ENCODE measurements around the gene ATP6V1F.

- PRO-cap, 2 experiments, result no peak in any of the 2 experiments
- RAMPAGE, long total RNA, 5 experiments, result no peak in any of the 5 experiments
Measured at GRCh38 chr7:128112750-128113269, 81.6 kb upstream of the LRRC4 start.

DNA sequence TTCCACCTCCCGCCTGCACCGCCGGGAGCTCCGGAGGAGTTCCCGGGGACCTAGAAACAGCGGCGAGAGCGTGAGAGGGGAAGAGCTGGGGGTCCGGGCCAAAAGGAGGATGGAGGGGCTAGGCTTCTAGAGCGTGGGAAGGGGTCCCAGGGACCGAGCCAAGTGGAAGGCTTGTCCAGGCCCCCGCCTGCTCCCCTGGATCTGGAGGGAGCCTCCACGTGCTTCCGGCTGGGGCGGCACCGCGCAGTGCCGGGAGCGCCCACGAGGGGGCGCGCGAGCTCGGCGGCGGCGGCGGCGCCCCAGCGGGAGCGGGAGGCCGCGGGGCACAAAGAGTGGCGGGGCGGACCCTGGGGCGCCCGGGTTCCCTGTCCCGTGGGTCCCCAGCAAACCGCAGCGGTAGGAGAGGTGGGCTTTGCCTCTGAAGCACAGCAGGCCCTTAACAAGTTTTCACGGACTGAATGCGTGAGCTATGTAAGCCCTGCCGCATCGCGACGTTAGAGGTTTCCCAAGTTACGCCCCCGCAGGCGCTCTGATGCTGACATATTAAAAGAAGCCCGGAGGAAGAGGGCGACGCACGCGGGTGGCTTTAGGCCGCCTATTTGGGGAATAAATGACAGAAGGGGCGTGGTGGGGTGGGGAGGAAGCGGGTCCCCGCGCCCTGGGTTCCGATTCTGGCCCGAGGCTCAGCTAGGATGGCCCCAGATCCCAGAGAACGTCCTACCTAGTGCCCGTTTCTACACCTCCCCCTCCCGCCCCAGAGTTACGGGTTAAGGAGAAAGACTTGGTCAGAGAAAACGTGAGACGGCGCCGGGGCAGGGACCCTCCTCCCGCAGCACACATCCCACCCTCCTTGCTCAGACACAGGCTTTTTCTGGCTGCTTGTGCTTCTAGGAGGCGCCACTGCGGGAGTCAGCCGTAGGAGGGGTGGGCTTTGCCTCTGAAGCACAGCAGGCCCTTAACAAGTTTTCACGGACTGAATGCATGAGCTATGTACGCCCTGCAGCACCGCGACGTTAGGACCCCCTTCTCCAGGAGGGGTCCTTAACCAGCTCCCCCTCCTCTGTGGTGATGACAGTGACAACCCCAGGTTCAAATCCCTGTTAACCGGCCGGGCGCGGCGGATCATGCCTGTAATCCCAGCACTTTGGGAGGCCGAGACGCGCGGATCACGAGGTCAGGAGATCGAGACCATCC is 104.7 kb upstream of the LRRC4 start:
- PRO-cap, 2 experiments, result no peak in any of the 2 experiments
- RAMPAGE, long total RNA, 5 experiments, result no peak in any of the 5 experiments

DNA sequence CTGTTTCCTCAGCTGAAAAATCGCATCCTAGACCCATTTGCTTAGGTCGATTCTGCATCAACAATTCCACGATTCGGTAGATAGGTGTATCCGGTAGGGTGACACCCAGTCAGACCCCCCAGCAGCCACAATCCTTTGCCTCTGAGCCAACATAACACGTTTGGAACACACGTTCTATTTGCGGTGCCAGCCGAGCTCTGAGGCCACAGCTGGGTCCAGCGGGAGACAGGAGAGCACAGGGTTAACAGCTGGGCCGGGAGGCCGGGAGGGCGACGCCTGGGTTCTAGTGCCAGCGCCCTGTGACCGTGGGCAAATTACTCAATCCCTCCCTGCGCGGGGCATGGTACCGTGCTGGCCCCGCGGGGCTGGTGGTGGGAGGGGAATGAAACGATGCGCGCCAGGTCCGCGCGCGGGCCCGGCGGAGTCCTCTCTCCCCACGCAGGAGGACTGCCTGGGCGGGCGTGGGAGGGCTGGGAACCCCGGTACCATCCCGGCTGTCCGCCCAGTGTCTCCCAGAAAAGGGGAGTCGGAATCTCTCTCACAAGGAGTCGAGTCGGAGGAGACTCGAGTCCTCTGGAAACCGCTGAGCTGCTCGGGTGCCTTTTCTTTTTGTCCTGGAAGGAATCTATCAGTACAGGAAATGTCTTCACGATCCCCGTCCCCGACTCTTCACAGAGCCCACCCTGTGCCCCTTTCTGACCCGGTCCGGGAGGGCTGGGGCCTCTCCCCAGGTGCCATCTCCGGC is 30.4 kb downstream of the LEP start:
- PRO-cap, 2 experiments, result no peak in any of the 2 experiments
- RAMPAGE, long total RNA, 5 experiments, result no peak in any of the 5 experiments

DNA sequence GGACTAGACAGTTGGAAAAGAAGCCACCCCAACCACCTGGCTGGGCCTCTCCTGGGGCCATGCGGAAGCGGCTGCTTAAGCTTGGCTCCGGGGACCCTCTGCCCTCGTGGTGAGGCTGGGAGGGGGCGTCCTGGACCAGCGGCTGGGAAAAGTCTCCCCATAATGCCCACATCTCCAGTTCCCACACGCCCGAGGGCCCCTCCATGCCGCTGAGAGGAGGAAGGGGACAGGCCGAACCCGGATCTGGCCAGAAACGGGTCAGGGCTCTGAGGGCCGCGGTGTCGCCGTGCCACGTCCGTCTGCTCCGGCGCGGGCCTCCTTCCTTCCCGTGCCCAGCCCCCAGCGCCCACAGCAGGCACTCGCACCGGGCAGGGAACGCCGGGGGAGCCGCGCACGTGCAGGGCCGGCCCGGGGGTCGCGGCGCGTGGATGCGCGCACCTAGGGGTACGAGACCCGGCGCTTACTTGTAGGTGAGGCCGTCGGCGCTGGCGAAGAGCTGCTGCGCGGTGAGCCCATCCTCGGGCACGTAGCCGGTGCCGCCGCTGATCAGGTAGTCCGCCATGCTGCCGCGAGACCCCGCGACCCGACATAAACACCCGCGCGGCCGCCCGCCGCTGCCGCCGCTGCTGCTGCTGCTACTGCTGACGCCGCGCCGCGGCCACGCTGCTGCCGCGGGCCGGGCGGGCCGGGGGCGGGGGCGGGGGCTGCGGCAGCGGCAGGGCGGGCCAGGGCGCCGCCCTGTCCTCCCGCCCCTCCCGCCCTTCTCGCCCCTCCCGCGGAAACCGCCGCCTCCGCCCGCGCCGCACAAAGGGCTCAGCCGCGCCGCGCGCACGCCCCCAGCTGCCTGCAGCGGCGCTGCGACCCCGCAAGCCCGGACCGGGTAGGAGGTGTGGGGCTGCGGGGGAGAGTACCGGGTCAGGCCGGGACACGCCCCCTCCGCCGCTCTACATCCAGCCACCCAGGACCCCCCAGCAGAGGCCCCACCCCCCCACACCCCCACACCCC is 4.2 kb downstream of the IMPDH1 start:
- PRO-cap, 2 experiments, result peak in 2 of 2 experiments; most common plus-strand start position 798 of the sequence (in 1); most common minus-strand start position 631 of the sequence (in 1)
- RAMPAGE, long total RNA, 5 experiments, result no peak in any of the 5 experiments

- PRO-cap, 2 experiments, result no peak in any of the 2 experiments
- RAMPAGE, long total RNA, 5 experiments, result no peak in any of the 5 experiments
Measured at GRCh38 chr7:128431180-128431600, 21.4 kb upstream of the IMPDH1 start.

DNA sequence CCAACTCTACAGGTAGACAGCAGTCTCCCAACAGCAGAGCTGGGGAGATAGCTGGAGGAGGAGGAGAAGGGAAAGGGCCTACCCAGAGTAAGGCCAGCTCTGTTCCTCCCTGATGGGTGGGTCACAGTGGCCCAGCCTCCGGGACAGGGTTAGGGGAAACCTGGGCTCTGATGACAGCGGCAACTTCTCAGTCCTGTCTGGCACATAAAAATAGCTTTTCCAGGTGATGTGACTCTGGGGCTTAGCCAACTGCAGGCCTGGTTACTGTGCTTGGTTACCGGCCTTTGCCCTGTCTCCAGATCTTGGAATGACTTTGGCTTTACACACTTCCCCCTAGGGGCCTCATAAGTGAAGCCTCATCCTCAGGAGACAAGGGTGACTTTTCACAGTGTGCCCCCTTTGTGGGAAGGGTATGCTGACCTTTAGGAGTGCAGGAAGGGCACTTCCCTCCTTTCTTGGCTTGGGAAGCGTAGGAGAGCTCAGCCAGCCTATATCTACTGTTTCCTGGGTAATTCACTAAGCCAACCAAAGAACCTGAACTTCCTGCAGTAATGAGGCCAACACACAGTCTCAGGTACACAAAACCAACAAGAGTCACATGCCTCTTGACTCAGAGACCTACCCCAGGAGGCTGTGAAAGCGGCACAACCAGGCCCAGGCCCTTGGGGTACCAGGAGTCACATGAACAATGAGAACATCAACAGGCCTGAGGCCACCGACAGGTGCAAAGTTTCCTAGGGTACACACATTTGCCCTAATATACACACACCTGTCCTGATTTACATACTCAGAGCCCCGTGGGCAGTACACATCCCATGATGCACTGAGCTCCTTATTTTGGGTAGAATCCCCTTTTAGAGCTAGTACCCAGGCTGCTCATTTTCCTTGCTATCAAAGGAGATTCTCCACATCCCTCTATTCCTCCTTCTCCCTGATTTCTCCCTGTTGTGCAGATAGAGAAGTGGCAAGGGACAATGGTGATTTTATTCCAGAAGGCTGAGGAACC is 11.6 kb upstream of the HILPDA start:
- PRO-cap, 2 experiments, result no peak in any of the 2 experiments
- RAMPAGE, long total RNA, 5 experiments, result no peak in any of the 5 experiments

DNA sequence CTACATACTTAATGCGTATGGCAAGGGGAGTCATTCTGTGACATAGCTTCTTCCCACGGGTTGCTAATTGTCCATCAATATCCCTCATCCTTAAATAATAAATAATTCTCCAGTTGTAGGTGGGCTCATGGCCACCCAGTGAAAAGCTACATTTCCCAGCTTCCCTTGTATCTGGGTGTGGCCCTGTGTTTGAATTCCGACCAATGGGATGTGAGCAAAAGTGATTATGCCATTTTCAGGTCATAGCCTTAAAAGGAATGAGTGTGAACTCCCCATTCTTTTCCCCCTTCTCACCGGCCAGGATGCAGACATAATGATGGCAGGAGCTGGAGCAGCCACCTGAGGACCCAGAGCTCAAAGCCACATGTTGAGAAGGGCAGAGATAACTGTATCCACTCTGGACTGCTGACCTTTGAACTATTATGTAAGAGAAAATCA is 6.4 kb upstream of the GARIN1B start:
- PRO-cap, 2 experiments, result no peak in any of the 2 experiments
- RAMPAGE, long total RNA, 5 experiments, result no peak in any of the 5 experiments

- PRO-cap, 2 experiments, result no peak in any of the 2 experiments
- RAMPAGE, long total RNA, 5 experiments, result no peak in any of the 5 experiments
Measured at GRCh38 chr7:128754110-128754821, 15.1 kb downstream of the CALU start.

DNA sequence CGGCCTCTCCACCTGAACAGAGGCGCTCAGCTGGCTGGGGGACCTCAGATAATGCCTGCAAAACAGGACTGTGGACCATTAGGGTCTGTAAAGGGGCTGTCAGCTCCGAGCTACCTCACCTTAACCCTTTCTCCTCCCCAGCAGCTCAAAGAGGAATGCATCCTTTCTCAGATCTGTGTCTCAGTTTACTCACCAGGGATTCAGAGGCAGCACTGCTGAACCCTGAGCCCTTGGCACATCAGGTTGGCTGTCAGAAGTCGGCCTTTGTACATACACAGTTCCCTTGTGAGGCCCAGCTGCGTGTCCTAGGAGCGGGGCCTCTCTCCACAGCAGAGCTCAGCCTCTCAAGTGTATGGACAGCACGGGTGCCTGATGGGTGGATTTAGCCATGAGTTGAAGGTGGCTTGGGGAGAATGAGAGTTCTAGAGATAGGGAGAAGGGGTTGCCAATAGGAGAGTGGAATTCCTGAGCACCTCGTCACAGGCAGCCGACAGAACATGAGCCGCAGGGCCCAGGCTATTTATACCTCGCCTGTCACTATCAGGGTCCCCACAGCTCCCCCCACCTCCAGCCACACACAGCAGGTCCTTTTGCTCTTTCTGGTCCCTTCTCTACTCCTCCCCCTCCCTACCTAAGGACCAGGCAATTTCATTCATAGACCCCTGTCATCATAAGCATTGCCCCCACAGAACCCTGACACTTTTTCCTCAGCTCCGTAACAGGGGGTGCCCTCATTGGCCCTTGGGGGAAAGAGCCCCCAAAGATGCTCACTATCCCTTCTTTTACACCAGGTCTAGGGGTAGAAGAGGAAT is 2.1 kb upstream of the FLNC start:
- PRO-cap, 2 experiments, result no peak in any of the 2 experiments
- RAMPAGE, long total RNA, 5 experiments, result no peak in any of the 5 experiments

- PRO-cap, 2 experiments, result no peak in any of the 2 experiments
- RAMPAGE, long total RNA, 5 experiments, result no peak in any of the 5 experiments
Measured at GRCh38 chr7:128856520-128856668, 6.3 kb upstream of the ATP6V1F start.

DNA sequence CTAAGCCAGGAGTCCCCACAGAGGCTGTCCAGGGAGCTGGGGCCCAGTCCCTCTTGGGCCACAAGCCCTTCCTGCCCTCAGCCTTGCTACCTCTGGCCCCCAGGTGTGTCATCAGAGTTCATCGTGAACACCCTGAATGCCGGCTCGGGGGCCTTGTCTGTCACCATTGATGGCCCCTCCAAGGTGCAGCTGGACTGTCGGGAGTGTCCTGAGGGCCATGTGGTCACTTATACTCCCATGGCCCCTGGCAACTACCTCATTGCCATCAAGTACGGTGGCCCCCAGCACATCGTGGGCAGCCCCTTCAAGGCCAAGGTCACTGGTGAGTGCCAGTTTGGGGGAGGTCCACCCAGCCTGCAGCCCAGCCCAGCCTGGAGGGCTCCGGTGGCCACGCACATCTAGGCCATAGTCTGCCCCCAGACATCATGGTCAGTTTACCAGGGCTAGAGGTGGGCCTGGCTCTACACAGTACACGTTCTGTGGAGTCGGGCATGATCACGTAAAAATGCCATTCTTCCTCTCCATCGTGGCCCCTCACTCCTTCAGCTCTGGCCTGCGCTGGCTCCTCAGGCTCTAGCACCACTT is 5.5 kb upstream of the ATP6V1F start:
- PRO-cap, 2 experiments, result no peak in any of the 2 experiments
- RAMPAGE, long total RNA, 5 experiments, result no peak in any of the 5 experiments

- PRO-cap, 2 experiments, result peak in 2 of 2 experiments; most common plus-strand start chr7:128862861 (in 2); most common minus-strand start chr7:128863214 (in 2)
- RAMPAGE, long total RNA, 5 experiments, result start-site peak on the plus strand in 5 of 5 experiments, at chr7:128862818-128862895 at its widest, 27 to 1,171 reads per replicate
Measured at GRCh38 chr7:128862195-128863385, at the start of gene ATP6V1F. TSS of gene ATP6V1F (plus strand) at chr7:128862856.

GRCh38 chr7:129367574-129368659 is 66.3 kb upstream of the STRIP2 start:
- PRO-cap, 2 experiments, result peak in 1 of 2 experiments; most common plus-strand start chr7:129368141 (in 1)
- RAMPAGE, long total RNA, 5 experiments, result no peak in any of the 5 experiments

GRCh38 chr7:129371260-129372148 is 62.7 kb upstream of the STRIP2 start:
- PRO-cap, 2 experiments, result no peak in any of the 2 experiments
- RAMPAGE, long total RNA, 5 experiments, result no peak in any of the 5 experiments

GRCh38 chr7:129374975-129375450 is 59.2 kb upstream of the STRIP2 start:
- PRO-cap, 2 experiments, result no peak in any of the 2 experiments
- RAMPAGE, long total RNA, 5 experiments, result no peak in any of the 5 experiments

DNA sequence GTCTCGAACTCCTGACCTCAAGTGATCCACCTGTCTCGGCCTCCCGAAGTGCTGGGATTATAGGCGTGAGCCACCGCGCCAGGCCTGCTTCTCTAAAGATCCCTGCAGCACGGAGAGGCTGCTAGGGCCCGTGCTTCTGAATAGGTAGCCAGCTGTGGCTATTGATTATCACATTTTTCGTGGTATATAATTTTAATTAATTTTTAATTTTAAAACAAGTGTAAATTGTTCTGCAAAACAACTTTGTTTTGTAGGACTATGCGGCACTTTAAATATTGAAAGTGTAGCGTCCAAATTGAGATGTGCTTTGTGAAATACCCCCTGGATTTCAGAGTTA is 126.2 kb downstream of the UBE2H start:
- PRO-cap, 2 experiments, result no peak in any of the 2 experiments
- RAMPAGE, long total RNA, 5 experiments, result no peak in any of the 5 experiments

DNA sequence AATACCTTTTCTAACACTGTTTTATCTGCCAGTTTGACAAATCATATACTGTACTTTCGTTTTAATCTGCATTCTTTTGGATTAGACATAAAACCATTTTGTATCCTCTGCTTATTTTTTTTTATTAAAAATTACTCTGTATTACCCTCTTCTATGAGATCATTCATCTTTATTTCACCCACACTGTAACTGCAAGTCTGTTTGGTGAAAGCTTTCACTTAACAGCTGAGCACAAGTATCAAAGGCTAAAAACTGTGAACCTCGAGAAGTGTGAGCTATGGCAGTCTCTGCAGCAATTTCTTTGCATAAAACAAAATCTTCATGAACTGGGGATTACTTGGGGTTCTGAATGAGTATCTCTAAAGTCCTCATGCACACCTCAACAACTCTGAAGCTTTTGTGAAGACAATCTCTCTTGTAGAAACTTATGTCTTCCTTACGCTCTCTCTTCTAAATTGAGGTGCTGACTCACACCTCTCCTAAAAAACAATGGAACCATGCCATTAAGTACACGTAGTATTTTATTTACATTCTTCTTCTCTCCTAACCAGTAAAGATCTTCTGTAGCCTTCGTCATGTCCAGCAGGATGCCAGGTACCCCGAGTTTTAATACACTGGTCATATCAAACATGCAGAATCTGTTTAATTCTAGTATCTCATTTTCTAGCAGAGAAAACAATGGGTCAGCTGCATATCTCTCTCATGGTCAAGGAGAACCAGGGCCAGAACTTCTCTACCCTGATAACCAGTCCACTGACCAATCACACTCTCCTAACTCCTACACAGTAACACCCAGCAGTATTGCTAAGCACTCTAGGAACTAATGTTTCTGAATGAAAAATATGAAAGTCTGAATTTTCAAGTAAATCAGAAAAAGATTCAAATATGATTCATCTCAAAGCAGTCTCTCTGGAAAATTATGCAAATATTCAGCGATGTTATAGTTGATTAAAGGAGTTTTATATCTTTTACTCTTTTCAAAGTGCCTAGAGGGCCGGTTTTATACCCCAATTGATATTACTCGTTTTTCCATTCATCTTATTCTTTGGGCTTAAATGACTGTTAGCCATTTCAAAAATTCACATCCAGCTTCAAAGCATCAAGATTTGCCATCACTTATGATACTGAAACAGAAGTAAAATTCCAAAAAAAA is 76.8 kb downstream of the UBE2H start:
- PRO-cap, 2 experiments, result no peak in any of the 2 experiments
- RAMPAGE, long total RNA, 5 experiments, result no peak in any of the 5 experiments

DNA sequence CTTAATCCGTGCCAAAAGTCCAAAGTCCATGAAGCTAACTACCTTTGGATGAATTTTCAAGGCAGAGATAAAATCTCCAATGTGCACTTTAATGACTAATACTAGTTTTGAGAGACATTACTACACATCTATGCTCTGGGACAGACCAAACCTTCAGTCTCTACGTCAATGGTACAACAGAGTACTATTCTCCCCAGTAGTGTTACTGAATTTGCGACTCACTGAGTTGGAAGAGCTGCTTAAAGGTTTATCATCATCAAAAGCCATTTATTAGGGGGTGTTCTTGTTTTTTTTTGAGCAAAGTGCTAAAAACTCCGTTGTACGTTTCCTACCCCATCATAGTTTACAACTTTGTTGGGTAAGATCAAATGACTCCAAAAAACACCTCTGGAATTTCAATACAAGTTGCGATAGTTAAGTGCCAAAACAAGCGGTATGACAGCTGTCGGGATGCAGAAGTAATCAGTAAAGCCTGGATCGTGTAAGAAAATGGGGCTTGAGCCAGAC is 45.9 kb downstream of the UBE2H start:
- PRO-cap, 2 experiments, result no peak in any of the 2 experiments
- RAMPAGE, long total RNA, 5 experiments, result no peak in any of the 5 experiments

GRCh38 chr7:129950965-129951879 is 1.5 kb downstream of the UBE2H start:
- PRO-cap, 2 experiments, result peak in 2 of 2 experiments; most common plus-strand start chr7:129951341 (in 2); most common minus-strand start chr7:129951252 (in 2)
- RAMPAGE, long total RNA, 5 experiments, result no peak in any of the 5 experiments

GRCh38 chr7:130022076-130022496 is 29.1 kb downstream of the ZC3HC1 start:
- PRO-cap, 2 experiments, result no peak in any of the 2 experiments
- RAMPAGE, long total RNA, 5 experiments, result no peak in any of the 5 experiments